Epithelial cell of alveolus of lung (primary cell): Measurements from ENCODE around the genes NEGR1 and TYW3.

DNA sequence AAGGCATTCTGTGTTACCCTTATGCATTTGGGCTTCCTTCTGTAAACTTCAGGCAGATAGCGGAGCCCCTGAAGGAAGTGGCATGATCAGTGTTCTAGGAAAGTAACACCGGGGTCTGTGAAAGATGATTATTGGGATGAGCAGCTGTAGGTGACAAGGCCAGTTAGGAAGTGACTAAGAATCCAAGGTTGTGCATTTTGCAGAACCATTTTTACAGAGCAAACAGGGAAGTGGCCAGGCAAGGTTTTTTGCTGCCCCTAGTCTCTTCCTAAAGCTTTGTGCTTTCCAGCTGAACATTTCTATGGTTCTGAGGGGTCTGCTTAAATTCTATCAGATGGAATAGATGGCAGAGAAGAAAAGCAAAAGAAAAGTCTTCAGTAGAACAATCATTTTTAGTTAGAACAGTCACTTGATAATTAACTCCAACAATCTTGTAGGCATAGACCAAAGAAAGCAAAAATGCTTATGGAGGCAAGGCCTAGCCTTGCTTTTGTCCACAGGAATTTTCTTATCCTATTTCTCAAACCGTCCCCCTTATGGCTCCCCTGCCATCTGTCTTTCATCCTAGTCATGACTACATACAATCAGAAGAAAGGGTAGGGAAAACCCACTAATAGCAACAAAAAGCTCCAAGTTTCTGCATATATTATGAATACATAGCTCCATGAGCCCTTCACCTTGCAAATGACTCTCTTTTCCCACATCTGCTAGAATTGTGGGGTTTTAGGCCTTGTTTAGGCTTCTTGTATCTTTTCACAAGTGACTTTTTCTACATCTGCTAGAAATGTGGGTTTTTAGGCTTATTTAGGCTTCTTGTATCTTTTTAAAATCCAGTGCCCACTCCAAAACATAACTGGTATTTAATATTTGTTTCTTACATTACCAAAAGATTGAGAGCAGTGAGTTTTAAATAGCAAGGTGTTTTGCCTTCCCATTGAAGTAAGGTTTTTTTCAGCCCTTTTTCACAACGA, 4.1 kb downstream of the GADD45A start:
- RAMPAGE, long total RNA = no peak
- RRBS = no CpG with 5 or more reads among the region's 4 CpGs

GRCh38 chr1:67700485-67701454, 15.8 kb downstream of the GADD45A start:
- RAMPAGE, long total RNA = no peak
- RRBS = no CpG with 5 or more reads among the region's 9 CpGs

GRCh38 chr1:67711133-67712260, 26.5 kb downstream of the GADD45A start:
- RAMPAGE, long total RNA = no peak
- RRBS = no CpG with 5 or more reads among the region's 9 CpGs

DNA sequence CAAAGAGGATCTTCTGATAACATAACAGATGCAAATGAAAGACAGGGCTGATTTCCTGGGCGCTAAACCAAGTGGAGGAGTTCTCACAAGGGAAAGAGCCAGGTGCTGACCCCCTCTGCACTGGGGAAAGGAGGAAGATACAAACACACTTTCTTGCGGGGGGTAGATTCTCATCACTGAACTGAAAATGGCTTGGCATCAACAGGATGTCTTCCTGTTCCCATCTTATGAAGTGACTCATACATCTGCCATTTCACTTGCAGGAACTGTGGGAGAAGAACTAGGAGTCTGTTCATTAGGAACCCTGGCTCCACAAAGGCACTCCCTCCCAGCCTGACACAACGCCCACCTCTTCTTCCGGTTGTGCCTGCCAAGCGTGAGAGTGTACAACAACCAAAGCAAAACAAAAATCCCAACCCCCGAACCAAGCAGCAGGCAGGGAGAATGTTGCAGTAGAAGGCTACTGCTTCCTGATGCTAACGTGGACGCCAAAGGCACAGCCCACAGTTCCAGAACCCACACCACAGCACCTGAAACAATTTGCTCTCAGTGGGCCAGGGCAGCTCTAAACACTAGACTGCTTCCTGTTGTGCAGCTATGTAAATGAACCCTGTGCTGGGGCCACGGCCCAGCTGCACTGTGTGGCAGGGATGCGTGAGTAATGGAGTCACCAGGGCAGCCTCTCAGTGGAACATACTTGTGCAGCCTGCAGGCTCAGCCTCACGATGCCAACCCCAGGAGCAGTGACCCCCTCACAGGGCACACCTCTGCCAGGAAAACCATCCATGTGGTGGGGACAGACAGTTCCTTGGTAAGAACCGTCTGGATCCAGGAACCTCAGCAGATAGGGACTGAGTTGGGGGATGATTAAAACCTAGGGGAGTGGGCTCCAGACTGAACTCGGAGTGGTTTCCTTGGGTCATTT, 51.2 kb downstream of the GADD45A start:
- RAMPAGE, long total RNA = no peak
- RRBS = no CpG with 5 or more reads among the region's 13 CpGs

DNA sequence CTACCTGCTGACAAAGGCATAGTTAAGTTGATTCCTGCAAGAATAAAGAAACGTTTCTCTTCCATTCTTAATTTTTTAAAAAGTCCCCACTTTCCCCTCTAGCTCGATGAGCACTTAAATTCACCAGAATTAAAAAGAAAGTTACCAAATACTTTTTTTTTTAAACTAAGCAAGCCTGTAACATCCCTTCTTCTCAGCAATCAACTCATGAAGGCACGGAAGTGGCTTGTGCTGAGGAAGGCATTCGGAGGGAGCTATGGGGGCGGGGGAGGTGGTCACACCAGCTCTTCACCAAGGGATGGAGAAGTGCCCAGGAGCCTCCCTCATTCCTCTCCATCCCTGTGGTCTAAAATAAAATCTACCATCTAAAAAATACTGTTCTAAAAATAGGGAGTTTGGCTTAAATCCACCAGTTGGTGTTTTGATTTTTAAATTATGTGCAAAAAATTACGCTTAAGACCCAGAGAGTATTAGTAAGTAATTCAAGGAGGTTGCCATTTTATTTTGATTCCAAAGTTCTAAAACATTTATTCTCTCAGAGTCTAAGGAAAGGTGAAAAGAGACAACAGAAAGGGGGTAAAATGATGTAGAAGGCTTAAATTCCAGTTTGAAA, 61.4 kb downstream of the GADD45A start:
- RAMPAGE, long total RNA = no peak
- RRBS = no CpG with 5 or more reads among the region's 6 CpGs

GRCh38 chr1:67818895-67819471, 14.3 kb downstream of the GNG12 start:
- RAMPAGE, long total RNA = no peak
- RRBS = no CpG with 5 or more reads among the region's 7 CpGs

GRCh38 chr1:68231666-68232139, 620 bp downstream of the WLS start:
- RAMPAGE, long total RNA = no peak
- RRBS = 0% methylated on average over 3 of the region's 24 CpGs

GRCh38 chr1:68799122-68799689, 302.3 kb upstream of the DEPDC1 start:
- RAMPAGE, long total RNA = no peak
- RRBS = no CpG with 5 or more reads among the region's 1 CpG

- RAMPAGE, long total RNA = no peak
- RRBS = no CpG with 5 or more reads among the region's 3 CpGs
These were observed 18.3 kb downstream of the SRSF11 start for GRCh38 chr1:70239391-70239955.

GRCh38 chr1:70460923-70461300, 49.8 kb downstream of the CTH start:
- RAMPAGE, long total RNA = no peak
- RRBS = no CpG with 5 or more reads among the region's 4 CpGs

DNA sequence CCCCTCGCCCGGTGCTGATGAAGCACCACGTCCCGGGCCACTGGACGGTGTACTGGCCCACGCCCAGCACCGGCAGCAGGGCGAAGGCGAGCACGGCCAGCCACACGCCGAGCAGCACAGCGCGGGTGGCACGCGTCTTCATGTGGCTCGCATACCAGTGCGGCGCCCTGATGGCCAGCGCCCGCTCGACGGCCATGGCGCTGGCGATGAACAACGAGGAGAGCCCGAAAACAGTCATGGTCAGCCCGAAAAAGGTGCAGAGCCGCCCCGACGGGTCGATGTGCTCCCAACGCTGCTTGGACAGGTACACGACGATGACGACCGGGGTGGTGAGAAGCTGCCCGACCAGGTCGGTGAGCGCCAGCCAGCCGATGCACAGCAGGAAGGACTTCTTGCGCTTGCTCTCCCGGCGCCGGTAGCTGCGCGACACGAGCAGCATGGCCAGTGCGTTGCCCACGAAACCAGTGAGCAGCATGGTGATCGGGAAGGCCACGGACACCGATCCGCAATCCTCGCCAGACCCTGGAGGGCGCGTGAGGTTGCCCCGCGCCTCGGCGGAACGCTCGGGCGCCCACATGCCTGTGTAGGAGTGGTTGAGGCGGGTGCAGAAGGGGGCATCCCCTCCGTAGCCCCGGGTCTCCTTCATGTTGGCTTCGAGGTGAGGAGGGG, 550 bp downstream of the PTGER3 start:
- RAMPAGE, long total RNA = no peak
- RRBS = 5% methylated on average over 8 of the region's 68 CpGs

DNA sequence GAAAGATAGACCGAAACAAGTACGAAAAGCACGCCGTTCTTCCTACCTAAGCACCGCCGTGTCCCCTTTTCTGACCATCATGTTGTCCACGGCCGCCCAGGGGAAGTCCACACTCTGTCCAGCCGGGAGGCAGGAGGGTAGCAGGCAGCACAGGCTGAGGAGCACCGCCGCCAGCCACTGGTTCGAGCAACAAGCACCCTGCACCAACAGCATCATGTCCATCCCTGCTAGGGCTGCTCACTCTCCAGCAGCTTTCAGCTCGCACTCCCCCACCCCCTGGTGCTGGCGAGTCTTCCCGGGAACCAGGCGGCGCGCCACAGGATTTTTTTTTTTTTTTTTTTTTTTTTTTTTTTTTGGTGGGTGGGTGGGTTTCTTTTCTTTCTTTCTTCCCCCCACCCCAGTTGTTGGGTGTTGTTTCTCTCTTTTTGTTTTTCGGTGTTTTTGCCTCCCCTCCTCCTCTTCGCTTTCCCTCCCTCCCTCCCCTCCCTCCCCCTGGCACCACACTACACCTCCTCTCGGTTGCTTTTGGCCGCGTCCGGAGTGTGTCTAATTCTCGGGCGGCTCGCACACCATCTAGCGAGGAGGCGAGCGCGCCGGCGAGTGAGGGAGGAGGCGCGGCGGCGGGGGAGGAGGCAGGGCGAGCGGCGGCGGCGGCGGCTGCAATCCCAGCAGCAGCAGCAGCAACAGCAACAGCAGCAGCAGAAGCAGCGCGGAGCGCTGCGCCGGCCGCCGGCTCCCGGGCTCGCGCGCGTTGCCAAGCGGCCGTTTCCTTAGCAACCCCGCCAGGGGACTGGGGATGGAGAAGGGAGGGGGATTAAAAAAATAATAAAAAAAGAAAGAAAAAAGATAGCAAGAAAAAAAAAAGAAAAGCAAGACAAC, at the start of gene NEGR1:
Gene NEGR1, minus strand, starts transcription at position 267 of the 879 bp plus-strand sequence.
- RAMPAGE, long total RNA = no peak
- RRBS = 1% methylated on average over 16 of the region's 58 CpGs

DNA sequence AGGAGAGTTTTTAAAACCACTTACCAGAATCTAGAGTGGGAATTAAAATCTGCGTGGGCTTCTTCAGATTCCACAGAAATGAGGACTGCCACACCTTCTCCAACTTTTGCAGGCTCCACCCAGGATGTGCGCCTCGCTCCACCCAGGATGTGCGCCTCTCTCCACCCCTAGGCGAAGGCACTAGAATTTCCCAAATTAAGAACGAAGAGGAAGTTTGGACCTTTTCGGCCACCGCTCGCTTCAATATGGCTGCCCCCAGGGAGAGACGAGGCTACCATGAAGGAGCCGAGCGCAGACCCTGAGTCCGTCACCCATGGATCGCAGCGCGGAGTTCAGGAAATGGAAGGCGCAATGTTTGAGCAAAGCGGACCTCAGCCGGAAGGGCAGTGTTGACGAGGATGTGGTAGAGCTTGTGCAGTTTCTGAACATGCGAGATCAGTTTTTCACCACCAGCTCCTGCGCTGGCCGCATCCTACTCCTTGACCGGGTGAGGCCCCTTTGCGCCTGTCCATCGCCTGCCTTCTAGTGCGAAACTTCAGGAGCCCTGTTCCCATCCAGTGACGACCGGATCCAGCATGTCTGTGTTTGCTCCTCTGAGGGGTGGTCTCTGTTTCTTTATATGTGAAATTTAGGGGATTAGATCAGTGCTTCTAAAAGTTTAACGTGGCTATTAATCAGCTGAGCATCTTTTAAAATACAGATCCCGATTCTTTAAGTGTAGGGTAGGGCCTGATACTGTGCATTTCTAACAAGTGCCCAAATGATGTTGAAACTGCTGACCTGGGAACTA, at the start of gene TYW3:
Gene TYW3, plus strand, starts transcription at position 221 of the 790 bp plus-strand sequence.
- RAMPAGE, long total RNA = start-site peak on the minus strand centred at position 96 of the sequence, 33 bp wide, 23 and 29 reads in 2 replicates; start-site peak on the plus strand centred at position 274 of the sequence, 86 bp wide, 91 and 225 reads in 2 replicates
- RRBS = 2% methylated on average over 5 of the region's 31 CpGs

- RAMPAGE, long total RNA = no peak
- RRBS = no CpG with 5 or more reads among the region's 3 CpGs
These were observed 3.1 kb downstream of the RABGGTB start for GRCh38 chr1:75789114-75789630.

DNA sequence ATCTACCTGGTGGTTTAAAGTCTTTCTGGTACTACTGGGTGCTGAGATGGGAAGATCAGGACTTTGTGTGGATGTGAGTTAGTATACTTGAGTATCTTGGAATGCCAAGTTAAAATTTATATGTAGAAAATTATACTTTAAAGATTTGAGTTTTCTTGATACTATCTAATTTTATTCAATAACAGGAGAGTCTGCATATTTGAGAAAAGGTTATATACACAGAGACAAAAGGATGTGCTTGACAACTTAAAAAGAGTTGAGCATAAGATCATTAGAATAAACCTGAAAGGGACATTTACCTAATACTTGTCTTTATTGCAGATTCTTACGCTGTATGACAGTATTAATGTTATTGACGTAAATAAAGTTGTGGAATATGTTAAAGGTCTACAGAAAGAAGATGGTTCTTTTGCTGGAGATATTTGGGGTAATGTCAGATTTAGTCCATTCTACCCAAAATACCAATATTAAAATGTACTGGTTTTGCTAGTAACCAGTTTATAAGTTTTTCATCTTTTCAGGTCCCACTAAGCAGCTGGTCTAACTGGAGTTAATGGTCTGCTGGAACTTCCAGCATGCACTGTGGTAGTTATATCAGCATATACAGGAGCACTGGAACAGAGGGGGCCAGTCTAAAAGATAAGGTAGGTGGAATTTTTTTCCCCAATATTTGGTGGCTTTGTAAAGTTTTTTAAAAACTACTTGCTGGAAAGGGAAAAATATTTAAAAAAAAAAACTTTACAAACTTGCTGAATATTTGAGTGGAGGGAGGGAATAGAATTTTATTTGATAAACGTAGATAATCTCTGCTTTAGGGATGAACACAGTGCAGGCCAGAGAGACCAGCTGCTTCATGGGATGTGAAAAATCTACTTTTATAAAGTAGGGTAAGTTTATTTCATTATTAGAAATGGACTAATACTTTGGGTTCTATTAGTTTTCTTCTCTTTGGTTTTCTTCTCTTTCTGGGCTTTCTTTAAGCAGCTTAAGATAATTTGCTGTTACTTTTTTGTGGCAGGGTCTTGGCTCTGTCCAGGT, 3.9 kb downstream of the RABGGTB start:
- RAMPAGE, long total RNA = no peak
- RRBS = no CpG with 5 or more reads among the region's 3 CpGs

DNA sequence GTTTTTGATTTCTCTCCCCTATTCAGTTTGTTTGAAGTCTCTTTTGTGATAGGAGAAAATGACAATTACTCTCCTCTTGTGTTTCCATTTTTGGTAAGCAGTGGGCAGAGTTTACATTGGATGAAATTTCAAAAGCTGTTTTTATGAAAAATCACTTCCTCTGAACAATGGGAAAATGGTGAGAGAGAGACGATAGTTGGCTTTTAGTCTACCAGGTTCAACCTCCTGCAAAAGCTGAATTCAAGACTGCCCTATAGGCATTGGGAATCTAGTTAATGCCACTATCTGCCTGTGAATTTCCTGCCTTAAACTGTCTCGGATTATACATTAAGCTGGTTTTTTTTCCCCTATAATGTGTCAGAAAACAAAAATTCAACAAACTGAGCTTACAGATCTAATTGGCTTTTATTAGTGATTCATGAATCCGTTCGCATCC, 179.8 kb downstream of the ST6GALNAC3 start:
- RAMPAGE, long total RNA = no peak
- RRBS = no CpG with 5 or more reads among the region's 4 CpGs

- RAMPAGE, long total RNA = no peak
- RRBS = 5% methylated on average over 13 of the region's 20 CpGs
These were observed 1.7 kb downstream of the ST6GALNAC5 start for GRCh38 chr1:76868918-76869414.

DNA sequence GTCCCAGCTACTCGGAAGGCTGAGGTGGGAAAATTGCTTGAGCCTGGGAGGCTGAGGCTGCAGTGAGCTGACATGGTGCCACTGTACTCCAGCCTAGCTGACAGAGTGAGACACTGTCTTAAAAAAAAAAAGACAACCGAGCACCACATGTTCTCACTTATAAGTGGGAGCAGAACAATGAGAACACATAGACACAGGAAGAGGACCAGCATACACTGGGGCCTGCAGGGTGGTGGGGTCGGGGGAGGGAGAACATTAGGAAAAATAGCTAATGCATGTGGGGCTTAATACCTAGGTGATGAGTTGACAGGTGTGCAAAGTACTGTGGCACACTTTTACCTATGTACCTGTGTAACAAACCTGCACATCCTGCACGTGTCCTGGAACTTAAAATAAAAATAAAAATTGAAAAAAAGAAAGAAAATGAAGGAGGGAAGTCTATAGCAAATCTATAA, 27.1 kb downstream of the AK5 start:
- RAMPAGE, long total RNA = no peak
- RRBS = no CpG with 5 or more reads among the region's 4 CpGs

DNA sequence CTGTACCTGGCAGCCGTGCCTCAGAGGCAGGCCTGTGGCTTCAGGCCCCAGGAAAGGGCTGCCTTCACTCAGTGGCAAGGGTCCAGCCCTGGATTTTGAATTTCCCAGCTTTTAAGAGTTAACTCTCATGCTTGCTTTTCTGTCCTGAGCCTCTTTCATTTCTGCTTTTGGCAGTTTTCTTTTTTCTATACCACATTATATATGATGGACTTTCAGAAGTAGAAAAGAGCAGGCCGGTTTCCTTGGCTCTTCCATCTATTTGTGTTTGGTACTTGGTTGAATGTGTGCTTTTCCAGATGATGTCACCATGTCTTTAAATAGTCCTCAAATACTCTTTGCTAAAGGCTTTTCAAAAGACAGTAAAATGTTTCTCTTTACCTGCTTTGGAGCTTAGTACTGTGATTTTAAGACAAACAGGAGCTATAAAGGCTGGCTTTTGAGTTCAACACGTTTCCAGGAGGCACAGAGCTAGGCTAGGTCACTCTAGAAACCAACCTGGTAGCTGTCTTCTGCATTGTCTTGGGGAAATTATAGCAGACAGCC, 186.7 kb downstream of the AK5 start:
- RAMPAGE, long total RNA = no peak
- RRBS = no CpG with 5 or more reads among the region's 3 CpGs

GRCh38 chr1:77514062-77514883, 168.2 kb downstream of the ZZZ3 start:
- RAMPAGE, long total RNA = no peak
- RRBS = no CpG with 5 or more reads among the region's 12 CpGs